ENCODE data around the genes OLFM4 and PRR20C.

GRCh38 chr13:50357336-50357997 lies 342.2 kb downstream of the KCNRG start:
- PRO-cap, result no peak
- RAMPAGE, long total RNA, 2 experiments, result no peak in any of the 2 experiments

GRCh38 chr13:50365330-50366683 lies 350.6 kb downstream of the KCNRG start:
- PRO-cap, result no peak
- RAMPAGE, long total RNA, 2 experiments, result no peak in any of the 2 experiments

GRCh38 chr13:50370378-50370619 lies 355.1 kb downstream of the KCNRG start:
- PRO-cap, result no peak
- RAMPAGE, long total RNA, 2 experiments, result no peak in any of the 2 experiments

DNA sequence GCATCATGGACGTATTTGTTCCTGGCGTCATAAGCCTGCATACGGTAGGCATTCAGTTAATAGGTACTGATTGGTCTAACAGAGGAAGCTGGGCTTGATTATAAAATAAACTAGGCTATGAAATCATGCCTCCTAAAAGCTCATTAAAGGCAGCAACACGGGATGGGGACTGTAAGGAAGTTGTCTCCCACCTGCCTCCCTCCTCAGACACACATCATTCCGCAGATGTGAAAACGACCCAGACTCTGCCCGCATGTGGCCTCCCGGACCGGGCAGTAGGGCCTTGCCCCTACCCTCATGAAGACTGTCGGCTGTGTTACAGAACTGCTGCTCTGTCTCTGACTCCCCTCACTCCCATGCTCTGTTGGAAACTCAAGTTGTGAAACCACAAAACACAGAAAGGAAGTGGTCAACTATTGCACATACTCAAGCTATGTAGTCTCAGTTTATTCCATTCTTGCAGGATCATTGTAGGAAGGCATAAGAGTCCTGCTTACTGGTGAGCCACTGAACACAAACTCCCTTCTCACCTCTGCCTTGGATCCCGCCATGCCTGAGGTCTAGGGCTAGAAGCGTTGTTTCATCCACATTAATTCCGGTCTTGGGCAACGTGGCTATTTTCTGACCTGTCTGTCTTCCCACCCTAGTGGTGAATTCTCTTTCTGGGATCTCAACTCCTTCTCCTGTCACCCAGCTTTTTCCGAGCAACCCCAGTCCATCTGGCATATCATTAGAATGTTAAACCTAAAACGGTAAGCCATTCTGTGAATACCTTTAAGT lies 129.6 kb downstream of the DLEU7 start:
- PRO-cap, result no peak
- RAMPAGE, long total RNA, 2 experiments, result no peak in any of the 2 experiments

- PRO-cap, result no peak
- RAMPAGE, long total RNA, 2 experiments, result no peak in any of the 2 experiments
These were observed 11.8 kb upstream of the C13orf42 start for GRCh38 chr13:51122816-51123403.

- PRO-cap, result no peak
- RAMPAGE, long total RNA, 2 experiments, result no peak in any of the 2 experiments
These were observed 22.8 kb downstream of the FAM124A start for GRCh38 chr13:51244929-51245415.

DNA sequence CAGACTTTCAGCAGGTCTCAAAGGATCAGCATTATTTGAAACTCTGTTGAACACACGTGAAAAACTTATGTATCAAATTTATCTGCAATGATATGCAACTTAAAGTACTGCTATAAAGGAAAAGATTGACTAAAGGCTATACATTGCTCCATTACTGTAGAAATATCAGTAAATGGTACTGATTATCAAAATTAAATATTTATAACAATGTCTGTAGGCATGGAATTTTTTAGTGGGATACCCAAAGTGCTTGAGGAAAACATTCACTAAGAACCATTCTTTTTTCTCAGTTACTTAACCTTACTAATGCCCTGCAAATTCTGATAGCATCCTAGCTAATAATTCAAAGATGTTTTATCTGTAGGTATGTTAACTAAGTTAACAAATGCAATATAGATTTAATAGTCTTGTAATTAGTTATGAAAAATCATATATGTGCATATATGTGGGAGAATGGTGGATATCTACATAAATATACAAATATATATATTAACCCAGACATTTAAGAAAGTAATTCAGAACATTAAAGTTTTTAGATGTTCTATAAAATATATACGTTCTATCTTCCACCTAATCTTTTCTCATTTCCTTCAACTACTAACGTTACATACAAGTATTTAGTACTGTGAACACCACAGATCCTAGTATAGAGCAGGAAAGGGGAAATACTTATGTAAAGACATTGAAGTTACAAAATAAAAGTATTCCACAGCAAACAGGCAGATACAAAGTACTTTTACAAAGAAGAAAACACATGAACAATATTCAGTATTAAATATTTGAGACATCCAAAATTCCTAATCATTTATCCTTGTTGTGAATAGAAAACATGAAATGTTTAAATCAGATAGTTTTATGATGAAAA lies 4.4 kb downstream of the INTS6 start:
- PRO-cap, result no peak
- RAMPAGE, long total RNA, 2 experiments, result no peak in any of the 2 experiments

GRCh38 chr13:51449691-51450837 lies 2.8 kb downstream of the INTS6 start:
- PRO-cap, result no peak
- RAMPAGE, long total RNA, 2 experiments, result no peak in any of the 2 experiments

DNA sequence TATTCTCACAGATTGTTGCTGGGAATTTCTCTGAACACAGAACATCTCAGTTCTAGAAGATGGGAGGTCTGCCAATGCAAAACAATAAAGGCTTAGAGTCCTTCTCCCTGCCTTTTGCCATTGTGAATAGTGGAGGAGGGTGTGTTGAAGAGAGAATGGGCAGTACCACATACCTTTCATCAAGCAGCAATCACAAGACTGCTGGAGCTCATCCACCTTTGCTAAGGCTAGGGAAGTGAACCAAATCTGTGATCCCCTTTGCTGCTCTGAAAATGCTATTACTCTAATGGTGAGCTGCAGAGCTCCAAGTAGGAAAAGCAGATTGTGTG lies 34.4 kb downstream of the WDFY2 start:
- PRO-cap, result no peak
- RAMPAGE, long total RNA, 2 experiments, result no peak in any of the 2 experiments

DNA sequence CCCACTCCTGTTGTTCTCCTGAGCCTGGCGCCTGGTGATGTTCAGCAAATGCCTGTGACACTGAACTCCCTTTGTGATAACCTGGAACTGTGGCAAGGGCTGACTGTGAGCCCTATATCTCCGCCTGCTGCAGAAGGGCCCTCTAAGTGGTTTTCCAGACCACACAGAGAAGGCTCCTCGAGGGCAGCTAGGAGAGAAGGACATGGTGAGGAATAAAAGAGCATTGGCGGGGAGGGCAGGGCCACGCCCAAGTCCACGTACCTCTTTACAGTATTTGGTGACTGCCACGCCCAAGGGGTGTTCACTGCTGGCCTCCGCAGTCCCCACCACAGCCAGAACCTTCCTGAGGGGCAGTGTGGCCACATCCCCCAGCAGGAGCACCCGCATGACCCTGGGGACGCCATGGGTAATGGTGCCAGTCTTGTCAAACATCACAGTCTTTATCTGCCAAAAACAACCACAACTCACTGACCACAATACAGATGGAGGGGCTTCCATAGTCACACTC lies 67.3 kb downstream of the ATP7B start:
- PRO-cap, result no peak
- RAMPAGE, long total RNA, 2 experiments, result no peak in any of the 2 experiments

DNA sequence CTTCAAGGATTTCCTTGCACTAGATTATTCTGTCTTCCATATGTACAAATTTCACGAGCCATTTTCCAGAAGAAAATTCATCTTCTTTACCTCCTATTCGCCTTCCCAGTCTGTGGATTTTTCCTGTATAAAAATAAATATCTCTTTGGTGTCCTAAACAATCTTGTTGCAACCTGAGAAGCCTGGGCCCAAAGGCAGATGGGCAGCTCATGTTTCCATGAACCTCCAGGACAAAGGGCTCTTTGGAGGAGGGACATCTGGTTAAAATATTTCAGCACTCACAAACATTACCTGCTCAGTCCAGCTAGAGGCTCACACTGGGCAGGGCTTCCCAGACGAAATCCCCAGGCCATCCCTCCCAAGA lies 12.7 kb downstream of the ATP7B start:
- PRO-cap, result no peak
- RAMPAGE, long total RNA, 2 experiments, result no peak in any of the 2 experiments

- PRO-cap, result no peak
- RAMPAGE, long total RNA, 2 experiments, result no peak in any of the 2 experiments
These were observed 18.5 kb upstream of the HNRNPA1L2 start for GRCh38 chr13:52623714-52624066.

- PRO-cap, result no peak
- RAMPAGE, long total RNA, 2 experiments, result no peak in any of the 2 experiments
These were observed 782 bp downstream of the CNMD start for GRCh38 chr13:52738830-52739245.

DNA sequence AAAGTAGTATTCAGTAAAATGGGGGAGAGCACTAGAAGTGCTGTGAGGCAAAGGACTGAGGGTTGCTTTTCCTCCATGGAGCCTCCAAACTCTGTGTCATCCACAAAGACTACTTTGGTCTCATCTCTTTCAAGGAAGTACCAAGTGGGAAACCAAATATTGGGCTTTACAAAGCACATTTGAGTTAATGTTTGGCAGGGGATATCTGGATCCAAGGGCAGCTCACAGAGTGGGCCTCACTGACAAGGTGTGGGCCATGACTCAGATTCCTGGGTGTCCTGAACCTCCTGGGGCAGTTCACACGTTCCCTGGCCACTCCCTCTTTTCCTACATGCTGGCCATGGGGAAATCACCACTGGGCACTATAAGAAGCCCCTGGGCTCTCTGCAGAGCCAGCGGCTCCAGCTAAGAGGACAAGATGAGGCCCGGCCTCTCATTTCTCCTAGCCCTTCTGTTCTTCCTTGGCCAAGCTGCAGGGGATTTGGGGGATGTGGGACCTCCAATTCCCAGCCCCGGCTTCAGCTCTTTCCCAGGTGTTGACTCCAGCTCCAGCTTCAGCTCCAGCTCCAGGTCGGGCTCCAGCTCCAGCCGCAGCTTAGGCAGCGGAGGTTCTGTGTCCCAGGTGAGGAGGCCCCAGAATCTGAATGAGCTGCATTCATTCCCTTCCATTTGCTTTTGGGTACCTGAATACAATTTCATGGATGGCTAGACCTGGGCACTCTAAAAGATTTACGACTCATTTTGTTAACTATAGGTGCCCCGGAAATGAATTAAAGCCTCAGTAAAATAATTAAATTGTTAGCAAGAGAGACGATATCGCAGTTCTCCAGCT lies at the start of gene OLFM4:
Gene OLFM4, plus strand, starts transcription at position 395 of the 832 bp plus-strand sequence.
- PRO-cap, result no peak
- RAMPAGE, long total RNA, 2 experiments, result no peak in any of the 2 experiments

DNA sequence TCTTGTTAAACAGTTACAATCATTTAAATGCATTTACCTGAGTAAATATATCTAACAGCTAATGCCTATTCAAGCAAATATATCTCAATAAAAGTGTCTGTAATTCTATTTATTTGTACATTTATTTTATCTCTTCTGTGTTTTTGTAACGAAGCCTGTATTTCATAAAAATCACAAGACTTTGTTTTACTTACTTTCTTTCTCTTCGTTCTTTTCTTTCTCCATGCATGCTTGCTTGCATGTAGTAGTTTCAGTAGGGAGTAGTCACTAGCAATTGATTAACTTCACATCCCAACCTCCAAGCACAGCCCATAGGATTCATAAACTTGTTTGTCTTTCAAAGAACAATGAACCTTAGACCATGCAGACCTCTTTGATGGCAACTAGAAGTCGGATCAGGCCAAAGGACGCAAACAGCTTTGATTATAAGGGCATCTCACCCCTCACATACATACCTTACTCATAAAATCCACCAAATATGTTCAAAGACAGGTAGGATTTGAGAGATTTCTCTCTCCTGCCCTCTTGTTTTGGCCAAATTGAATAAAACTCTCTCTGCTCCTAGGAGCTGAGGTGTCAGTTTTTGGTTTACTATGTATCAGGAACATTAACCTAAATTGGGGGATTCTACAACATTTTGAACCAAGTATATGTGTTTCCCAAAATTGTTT lies 3.1 kb upstream of the PRR20A start:
- PRO-cap, result no peak
- RAMPAGE, long total RNA, 2 experiments, result no peak in any of the 2 experiments

DNA sequence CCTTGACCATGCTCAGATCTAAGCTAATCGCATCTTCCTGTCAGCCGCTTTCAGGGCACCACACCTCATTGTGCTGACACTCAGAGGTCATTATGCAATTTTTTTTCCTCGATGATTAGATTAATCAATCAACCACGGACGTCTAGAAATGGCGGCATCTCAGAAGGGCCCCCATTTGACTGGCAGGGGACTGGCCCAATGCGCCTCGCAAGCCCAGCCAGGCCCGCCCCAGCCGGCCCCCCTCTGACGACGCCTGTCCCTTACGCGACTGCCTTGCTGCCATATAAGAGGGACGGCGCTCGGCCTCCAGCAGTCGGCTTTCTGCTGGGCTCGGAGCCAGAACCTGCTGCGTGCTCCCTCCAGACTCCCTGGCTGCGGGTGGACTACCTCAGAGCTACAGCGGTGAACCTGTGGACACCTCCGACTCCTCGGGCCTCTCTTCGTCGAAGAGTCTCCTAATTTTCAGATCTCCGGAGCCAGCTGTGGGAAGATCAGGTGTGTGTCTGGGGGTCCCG lies at the start of gene PRR20C:
Gene PRR20C, plus strand, starts transcription at position 282 of the 515 bp plus-strand sequence.
- PRO-cap, result no peak
- RAMPAGE, long total RNA, 2 experiments, result no peak in any of the 2 experiments

DNA sequence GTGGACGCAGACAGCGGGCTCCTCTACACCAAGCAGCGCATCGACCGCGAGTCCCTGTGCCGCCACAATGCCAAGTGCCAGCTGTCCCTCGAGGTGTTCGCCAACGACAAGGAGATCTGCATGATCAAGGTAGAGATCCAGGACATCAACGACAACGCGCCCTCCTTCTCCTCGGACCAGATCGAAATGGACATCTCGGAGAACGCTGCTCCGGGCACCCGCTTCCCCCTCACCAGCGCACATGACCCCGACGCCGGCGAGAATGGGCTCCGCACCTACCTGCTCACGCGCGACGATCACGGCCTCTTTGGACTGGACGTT lies 1.2 kb downstream of the PCDH17 start:
- PRO-cap, result no peak
- RAMPAGE, long total RNA, 2 experiments, result no peak in any of the 2 experiments

DNA sequence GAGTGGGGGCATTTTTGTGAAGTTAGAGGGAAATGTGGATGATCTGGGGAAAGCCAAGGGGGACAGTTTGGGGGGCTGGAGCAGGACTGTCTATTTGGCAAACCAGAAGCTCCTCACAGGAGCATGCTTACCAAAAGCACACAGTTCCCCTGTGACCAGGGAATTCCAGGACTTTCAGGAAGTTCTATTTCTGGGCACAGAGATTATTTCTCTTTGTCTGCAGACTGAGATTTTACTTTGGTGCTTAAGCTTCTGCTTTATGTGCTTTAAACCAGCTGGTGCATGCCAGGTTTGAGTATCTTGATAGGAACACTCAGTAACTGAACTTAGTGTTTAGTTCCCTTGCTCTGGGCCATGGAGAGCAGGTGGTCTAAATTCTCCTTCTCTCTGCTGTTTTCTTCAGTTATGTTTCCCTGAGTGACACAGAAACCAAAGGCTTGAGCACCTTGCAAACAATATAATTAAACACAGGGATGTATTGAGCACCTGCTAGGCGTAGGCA lies 525.2 kb downstream of the DIAPH3 start:
- PRO-cap, result no peak
- RAMPAGE, long total RNA, 2 experiments, result no peak in any of the 2 experiments

- PRO-cap, result no peak
- RAMPAGE, long total RNA, 2 experiments, result no peak in any of the 2 experiments
These were observed 350.5 kb upstream of the PCDH20 start for GRCh38 chr13:61766101-61766630.

DNA sequence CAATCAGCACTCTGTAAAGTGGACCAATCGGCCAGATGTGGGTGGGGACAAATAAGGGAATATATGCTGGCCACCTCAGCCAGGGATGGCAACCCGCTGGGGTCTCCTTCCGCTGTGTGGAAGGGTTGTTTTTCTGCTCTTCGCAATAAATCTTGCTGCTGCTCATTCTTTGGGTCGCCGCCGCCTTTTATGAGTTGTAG lies 153.3 kb upstream of the ENSG00000237378 start:
- PRO-cap, result no peak
- RAMPAGE, long total RNA, 2 experiments, result no peak in any of the 2 experiments